T-cell (primary cell): Measurements from ENCODE around the genes RCN1 and QSER1.

DNA sequence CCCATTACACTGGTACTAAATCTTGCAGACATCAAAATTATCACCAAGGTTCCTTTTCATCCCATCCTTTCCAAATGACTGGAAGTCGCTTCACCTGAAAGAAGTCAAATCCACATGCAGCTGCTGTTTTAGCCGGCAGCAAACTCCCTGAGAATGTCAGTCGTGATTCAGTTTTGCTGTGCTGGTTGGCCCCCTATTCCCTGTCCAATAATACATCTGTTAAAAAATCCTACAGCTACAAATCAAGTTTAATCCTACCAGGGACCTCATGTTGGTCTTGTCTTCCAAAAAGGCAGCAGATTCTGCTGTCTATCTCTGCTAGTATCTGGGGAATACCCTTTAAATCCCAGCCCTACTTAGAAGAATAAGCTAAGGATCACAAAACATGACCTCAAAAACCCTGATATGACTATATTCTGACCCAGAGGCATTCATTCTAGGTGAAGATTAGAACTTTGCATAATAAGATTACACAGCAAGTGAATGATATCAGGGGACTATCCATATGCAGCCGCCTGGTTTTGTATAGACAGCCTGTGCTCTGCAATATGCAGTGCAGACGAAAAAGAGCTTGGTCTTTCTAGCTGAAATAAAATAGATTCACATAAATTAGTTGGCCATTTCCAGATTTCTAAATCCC, 31.6 kb downstream of the IMMP1L start:
- PRO-cap, 7 experiments, result no peak in any of the 7 experiments

DNA sequence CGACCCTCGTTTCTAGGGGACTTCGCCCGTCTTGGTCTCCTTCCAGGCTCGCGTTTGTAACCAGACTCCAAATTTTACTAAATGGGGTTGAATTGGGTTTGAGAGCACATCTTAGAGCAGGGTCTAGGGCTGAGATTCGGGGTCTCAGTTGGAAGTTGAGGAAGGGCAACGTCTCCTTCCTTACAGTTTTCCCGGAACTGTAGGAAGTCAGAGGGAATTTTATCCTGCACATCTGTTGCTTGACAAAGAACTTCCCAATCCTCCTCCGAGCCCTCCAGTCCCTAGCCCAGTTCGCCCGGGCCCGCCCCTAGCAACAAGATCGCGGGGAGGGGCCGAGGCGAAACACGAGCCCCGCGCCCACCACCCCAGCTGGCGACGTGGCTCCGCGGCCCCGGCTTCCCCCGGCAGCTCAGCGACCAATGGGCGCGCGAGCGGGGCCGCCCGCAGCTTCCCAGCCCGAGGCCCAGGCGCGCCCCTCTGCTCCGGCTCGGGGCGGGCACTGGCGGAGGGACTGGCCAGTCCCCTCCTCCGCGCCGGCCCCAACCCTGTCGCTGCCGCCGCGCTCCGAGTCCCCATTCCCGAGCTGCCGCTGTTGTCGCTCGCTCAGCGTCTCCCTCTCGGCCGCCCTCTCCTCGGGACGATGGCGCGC, at the start of gene RCN1:
RCN1 (plus strand) TSS at position 518 of the 649 bp plus-strand sequence.
- PRO-cap, 7 experiments, result peak in 7 of 7 experiments; most common plus-strand start position 518 of the sequence (in 6); most common minus-strand start position 413 of the sequence (in 1)

DNA sequence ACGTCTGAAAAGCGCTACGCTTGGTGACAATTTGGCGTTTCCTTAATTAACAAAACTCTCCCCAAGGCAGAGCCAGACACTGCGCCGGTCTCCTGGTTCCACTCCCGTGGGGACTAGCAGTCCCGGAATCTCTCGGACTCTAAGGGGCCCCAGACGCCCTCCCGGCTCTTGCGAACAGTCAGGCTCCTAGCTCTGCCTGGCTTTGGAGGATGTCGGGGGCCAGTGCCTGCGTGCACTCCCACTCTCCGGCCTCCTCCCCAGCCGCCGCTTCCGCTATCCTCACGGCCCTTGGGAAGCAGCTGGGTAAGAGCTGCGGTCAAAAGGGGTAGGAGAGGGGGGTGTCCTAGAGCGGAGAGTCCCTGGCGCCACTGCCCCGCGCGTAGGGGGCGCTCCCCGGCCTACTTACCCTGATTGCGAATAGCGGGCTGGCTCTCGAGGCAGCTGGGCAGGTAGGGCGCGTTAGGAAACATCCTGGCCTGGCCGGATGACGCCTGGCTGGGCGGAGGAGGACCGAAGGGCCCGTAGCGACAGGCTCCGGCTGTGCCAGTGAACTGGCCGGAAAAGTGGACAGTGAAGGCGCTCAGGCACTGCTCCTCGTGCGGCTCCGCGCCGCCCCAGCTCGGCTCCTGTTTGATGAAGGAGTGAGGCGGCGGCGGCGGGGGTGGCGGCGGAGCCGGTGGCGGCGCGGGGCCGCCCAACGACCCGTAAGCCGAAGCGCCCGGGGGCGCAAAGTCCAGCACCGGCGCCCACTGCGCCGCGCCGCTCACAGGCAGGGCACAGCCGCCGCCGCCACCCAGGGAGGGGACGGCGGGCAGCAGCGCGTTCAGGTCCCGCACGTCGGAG, 824 bp downstream of the WT1 start:
- PRO-cap, 7 experiments, result no peak in any of the 7 experiments

- PRO-cap, 7 experiments, result peak in 7 of 7 experiments; most common plus-strand start chr11:32892859 (in 3); most common minus-strand start chr11:32892753 (in 7)
Measured at GRCh38 chr11:32892640-32893557, at the start of gene QSER1. Gene QSER1, plus strand, starts transcription at chr11:32892811.

DNA sequence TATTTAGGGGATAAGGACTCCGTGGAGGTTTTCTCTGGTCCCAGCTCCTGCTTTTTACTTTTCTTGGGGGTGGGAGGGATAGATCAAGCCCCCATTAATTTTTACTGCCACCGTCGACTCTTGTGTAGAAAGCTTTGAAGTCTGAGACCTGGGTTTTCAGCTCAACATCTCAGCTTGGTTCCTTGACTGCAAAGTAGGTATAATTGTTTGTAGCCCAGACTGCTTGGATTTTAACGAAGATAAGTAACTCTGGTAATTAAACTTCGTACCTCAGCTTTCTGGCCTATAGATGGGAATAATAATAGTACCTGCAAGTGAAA, 493 bp upstream of the CSTF3 start:
- PRO-cap, 7 experiments, result no peak in any of the 7 experiments

GRCh38 chr11:33256071-33256561, 1.1 kb upstream of the HIPK3 start:
- PRO-cap, 7 experiments, result no peak in any of the 7 experiments

DNA sequence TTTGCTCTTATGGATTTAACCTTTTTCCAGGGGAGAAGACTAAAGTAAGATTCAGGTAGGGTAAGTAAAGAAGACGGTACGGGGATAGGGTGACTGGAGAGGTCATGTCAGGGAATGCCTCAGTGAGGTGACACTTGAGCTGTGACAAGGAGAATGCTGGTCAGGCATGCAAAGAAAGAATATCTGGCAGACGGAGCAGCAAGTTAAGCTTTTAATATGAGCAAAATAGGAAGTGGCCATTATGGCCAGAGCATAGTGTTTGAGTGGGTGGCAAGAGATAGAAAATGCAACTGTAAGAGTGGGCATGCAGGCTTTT, 17.5 kb upstream of the KIAA1549L start:
- PRO-cap, 7 experiments, result no peak in any of the 7 experiments

GRCh38 chr11:33618337-33618603, 82.4 kb downstream of the C11orf91 start:
- PRO-cap, 7 experiments, result no peak in any of the 7 experiments

- PRO-cap, 7 experiments, result no peak in any of the 7 experiments
Measured at GRCh38 chr11:33696143-33696810, 4.3 kb downstream of the C11orf91 start.

- PRO-cap, 7 experiments, result no peak in any of the 7 experiments
Measured at GRCh38 chr11:33708555-33709914, 8.4 kb upstream of the C11orf91 start.

DNA sequence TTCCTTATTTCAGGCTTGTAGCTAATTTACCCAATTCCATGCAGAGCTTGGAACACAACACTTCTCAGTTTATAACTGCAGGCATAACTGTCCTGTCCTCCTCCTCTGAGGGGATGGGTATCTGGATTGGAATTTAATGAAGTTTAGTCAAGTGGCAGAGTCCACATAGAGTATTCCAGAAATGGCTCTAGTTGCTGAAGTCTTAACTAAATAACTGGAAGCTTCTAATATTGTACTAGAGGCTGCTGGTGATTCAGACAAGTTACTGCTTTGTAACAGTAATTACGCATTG, 12.7 kb upstream of the C11orf91 start:
- PRO-cap, 7 experiments, result no peak in any of the 7 experiments

DNA sequence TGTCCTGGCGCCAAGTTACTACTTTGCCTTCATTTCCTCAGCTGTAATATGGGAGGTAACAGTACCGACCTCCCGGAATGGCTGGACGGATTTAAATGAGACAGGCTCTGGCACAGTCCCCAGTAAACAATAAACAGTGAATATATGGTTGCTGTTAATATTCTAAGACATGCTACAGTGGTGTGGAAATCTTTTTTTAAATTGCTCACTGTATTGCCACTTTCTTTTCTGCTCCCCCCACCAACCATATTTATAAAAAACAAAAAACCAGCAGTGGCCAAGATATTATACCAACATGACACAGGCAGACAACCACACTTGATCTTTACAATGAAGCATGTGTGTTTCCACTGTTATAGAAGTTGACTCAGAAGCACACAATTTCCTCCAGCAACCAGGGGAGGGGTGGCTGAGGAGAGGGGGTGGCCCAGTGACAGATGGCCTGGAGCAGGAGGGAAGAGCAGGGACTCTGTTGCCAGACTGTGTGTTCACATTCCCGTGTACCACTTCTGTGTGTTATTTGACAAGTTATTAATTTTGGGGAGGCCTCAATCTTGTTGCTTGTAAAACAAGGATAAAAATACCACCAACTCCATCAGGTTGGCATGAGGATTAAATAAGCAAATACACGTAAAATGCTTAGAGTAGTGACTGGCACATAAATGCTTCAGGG, 14.8 kb downstream of the CD59 start:
- PRO-cap, 7 experiments, result no peak in any of the 7 experiments

GRCh38 chr11:33772246-33772838, 2.0 kb downstream of the FBXO3 start:
- PRO-cap, 7 experiments, result no peak in any of the 7 experiments

GRCh38 chr11:33899318-33899706, 7.4 kb upstream of the LMO2 start:
- PRO-cap, 7 experiments, result no peak in any of the 7 experiments

DNA sequence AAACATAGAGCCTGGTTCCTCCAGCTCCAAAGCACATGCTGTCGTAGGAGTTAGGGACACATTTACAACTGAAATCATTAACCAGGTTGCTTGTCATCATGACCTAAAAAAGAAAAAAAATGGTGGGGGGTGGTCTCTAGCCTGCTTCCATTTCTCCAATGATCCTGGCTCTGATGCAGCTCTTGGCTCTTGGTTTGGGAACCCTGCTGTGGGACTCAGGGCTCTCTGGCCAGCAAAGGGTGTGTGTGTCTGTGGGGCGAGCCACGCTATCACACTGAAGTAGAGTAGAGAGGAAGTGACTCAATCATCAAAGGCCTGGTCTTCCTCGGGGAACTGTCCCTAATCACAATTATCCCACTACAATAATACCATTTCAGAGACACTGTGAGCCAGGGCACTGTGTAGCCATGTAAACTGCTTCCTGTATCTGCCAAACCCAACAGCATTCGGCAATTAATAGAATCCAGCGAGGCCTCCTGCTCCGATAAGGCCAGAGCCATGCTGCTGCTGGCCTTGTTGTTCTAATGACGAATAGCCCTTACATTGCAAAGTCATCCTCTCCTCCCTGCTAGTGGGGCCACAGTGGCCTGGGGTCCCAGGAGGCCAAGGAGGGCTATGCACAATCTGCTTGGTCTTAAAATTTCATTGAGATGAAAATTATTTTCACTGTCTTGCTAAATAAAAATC, 49.7 kb upstream of the LMO2 start:
- PRO-cap, 7 experiments, result no peak in any of the 7 experiments

- PRO-cap, 7 experiments, result peak in 1 of 7 experiments; most common plus-strand start chr11:34106048 (in 1); most common minus-strand start chr11:34105935 (in 1)
Measured at GRCh38 chr11:34105792-34106736, 635 bp downstream of the NAT10 start.

GRCh38 chr11:34136783-34137301, 31.4 kb downstream of the NAT10 start:
- PRO-cap, 7 experiments, result no peak in any of the 7 experiments

- PRO-cap, 7 experiments, result no peak in any of the 7 experiments
Measured at GRCh38 chr11:34141539-34142099, 36.2 kb downstream of the NAT10 start.

GRCh38 chr11:34345977-34346532, 11.8 kb downstream of the ABTB2 start:
- PRO-cap, 7 experiments, result no peak in any of the 7 experiments

- PRO-cap, 7 experiments, result no peak in any of the 7 experiments
Measured at GRCh38 chr11:34909932-34910606, 6.1 kb downstream of the APIP start.